Measurements from ENCODE around the genes KNTC1, DENR and PITPNM2.

GRCh38 chr12:122527155-122527972 is at the start of gene KNTC1:
Gene KNTC1, plus strand, starts transcription at chr12:122527249.
- RRBS, result 5% methylated on average over 2 of the region's 32 CpGs

- RRBS, result 4% methylated on average over 40 of the region's 75 CpGs
Observed at GRCh38 chr12:122752335-122753234, at the start of gene DENR. Gene DENR, plus strand, starts transcription at chr12:122752824.

DNA sequence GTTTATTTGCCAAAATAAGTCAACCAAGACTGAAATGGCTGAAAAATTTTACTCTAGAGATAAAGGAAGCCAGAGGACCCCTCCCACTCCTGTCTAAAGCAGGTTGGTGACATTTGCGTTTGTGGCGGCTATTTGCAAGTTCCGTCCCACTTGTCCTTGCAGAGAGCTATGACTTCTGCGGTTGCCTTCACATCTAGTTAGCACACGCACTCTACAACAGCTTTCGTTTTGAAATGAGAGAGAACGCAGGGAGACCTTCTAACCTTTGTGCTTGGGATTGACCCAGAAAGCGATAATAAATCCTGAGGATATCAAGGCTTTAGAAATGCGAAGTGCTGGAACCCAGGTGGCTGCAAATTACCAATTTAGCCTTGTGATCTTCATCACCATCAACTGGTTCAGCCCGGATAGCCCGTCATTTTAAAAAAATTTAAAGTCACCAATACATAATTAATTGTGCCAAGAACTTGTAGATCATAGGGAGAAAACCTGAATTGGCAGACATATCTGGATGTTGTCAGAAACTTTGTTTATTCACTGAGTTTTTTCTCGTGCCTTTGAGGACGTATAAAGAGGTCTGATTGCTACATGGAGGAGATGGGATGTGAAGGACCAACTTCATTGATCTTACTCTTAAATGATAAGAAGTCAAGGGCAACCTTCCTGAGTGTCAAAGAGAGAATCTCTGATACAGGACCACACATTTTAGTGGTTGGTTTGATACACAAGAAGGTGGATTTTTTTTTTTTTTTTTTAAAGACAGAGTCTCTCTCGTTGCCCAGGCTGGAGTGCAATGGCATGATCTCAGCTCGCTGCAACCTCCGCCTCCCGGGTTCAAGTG is 1.5 kb downstream of the HIP1R start:
- RRBS, result no CpG with 5 or more reads among the region's 17 CpGs

DNA sequence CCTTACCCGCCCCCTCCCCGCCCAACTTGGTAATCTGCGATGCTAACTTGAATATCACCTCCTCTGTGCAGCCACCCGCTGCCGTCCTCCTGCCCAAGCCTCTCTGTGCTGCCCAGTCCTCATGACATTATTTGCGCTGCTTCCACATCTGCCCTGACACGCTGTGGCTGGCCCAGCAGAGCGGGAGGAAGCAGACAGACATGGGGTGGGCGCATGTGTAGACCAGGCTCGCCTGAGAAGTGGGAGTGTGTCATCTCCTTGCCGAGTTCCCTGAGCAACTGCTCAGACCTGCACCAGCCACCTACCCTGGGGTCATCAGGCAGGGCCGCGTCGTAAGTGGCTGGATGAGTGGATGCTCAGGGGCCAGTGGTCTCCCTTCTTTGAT is 5.9 kb downstream of the HIP1R start:
- RRBS, result no CpG with 5 or more reads among the region's 14 CpGs

- RRBS, result no CpG with 5 or more reads among the region's 6 CpGs
Observed at GRCh38 chr12:122851835-122852303, 16.6 kb downstream of the HIP1R start.

DNA sequence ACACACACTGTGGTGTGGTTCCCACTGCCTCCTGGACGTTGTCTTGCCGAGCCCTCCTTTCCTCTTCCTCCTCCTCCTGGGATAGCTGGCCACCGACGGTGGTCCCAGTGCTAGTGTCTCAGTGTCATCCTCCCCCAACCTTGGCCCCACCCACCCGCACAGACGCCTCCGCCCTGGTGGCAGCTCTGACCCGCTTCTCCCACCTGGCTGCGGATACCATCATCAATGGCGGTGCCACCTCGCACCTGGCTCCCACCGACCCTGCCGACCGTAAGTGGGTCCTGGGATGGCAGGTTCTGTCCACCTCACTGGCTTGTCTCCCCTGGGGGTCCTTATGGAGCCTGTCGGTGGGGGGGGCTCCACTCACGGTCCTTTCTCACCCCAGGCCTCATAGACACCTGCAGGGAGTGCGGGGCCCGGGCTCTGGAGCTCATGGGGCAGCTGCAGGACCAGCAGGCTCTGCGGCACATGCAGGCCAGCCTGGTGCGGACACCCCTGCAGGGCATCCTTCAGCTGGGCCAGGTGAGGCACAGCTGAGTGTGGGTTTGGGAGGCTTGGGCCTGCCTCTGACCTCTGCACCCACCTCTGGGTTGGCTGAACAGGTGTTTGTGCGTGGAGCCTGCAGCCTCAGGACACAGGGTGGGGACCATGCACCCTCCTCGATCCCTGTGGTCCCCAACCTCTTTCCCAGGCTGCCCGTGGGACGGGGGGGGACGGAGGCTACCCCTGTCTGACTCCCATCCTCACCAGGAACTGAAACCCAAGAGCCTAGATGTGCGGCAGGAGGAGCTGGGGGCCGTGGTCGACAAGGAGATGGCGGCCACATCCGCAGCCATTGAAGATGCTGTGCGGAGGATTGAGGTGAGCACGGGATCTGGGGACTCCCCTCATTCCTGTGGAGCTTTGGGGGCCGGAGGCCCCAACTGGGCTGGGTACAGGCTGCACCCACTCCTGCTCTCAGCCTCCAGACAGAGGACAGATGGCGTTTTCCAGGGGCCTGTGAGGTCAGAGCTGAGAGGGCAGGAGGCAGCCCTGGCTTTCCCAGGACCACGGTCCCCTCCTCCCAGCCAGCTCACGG is 23.8 kb downstream of the HIP1R start:
- RRBS, result no CpG with 5 or more reads among the region's 36 CpGs

DNA sequence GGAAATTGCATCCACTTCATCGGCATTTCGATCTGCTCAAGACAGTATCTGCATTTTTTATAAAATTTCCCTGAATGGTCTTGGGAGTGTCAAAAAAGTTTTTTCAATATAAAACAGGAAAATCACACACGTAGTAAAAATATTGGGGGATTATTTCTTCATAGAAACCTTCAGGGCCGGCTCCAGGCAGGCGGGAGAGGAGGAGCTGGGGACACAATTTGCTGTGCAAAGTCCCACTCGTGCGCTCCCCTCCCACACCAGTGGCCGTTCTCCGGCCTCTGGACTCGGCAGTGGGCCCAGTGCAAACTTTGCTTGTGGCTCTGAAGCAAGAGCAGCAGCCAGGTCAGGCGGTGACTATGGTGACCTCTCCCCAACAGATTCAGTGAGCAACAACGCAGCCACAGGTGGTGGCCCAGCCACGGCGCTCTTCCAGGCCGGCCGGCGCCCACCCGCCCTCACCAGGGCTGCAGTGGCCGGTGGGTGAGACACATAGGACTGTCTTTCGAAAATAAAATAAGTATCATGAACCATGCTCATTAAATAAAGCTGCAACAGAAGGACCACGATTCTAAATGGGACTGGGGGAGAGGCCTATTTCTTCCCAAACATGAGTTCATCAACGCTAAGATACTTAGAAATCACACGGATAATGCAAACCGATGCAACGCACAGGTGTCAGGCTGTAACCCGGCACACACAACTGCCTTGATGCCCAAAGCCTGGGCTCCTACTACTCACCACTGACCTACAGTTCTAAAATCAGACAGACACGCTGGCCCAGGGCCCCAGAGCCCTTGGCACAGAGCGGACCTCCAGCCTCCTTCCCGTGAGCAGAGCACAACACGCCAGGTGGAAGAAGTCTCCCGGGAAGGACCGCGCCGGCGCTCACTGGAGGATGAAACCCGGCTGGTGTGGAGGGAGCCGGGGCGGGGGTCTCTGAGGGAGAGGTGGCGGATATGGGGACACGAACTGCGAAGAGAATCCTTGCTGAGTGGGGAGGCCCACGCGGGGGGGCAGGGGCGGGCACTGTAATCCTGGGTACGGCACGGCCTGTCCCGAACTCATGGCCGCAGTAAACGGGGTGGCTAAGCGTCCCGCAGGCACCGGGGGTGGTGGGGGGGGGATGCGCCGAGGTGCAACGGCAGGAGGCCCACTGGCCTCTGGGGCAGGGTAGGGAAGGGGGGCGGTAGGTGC is 29.3 kb downstream of the VPS37B start:
- RRBS, result no CpG with 5 or more reads among the region's 56 CpGs

DNA sequence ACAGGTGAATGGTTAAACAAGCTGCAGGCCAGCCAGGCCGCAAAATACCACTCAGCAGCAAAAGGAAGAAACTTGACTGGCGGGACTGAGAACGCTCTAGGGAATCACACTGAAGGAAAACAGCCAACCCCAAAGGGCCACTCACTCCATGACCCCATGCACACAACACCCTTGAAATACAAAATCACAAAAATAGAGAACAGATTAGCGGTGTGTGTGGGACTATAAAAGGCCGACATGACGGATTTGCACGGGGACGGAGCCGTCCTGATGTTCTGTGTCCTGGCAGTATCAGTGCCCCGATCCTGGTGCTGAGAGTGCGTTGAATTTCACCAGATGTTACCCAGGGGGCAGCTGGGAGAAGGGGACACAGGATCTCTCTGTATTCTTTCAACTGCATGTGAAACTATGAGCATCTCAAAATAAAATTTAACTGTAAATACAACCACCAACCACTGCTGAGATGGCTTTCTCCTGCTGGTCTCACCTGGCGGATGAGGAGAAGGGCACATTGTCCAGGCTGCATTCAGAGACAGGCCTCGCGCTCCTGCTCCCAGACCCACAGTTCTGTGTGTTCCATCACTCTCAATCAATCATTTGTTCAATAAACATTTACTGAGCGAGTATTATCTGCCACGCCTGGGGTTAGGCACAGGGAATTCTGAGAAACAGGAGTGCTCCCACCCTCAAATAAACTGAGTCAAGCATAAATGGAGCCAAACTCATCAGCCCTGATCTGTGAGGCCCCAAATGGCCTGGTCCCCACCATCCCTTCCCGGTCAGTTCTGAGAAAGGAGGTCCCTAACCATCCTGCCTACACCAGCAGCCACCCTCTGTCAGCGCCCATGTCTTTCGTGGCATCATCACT is 22.8 kb downstream of the VPS37B start:
- RRBS, result no CpG with 5 or more reads among the region's 19 CpGs

DNA sequence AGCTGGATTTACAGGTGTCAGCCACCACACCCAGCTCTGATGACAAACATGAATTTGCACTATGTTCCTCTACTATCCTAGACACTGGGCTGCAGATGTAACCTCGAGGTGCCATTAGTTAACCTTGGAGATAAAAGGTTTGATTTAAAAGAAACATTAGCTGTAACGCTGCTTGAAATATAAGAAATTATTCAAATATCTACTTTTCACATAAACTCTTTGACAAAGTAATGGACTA is 8.0 kb downstream of the VPS37B start:
- RRBS, result no CpG with 5 or more reads among the region's 2 CpGs

GRCh38 chr12:122891428-122892238 is 4.3 kb downstream of the VPS37B start:
- RRBS, result no CpG with 5 or more reads among the region's 9 CpGs

GRCh38 chr12:123069416-123069992 is 81.4 kb downstream of the PITPNM2 start:
- RRBS, result no CpG with 5 or more reads among the region's 10 CpGs

DNA sequence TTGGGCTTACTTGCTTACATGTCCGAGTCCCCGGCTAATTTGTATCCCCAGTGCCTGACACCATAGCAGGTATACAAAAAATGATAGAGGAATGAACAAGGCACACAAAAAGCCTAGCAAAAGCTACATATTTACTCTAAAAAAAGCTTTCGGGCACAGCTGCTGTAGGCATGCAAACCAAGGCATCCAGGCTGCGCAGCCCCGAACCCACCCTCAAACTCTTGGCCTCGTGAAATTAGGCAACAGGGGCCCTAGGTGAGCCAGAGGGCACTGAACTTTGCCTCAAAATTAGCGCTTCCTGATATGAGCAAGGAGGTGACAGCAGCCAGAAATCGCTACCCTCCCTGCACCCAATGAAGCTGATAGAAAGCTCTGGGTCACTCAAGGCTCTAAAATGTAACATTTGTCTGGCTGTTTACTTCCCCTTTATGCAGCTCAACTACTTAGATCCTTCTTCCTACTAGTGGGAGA is 61.8 kb downstream of the PITPNM2 start:
- RRBS, result no CpG with 5 or more reads among the region's 8 CpGs

GRCh38 chr12:123104907-123105950 is 45.7 kb downstream of the PITPNM2 start:
- RRBS, result no CpG with 5 or more reads among the region's 19 CpGs

- RRBS, result no CpG with 5 or more reads among the region's 11 CpGs
Observed at GRCh38 chr12:123142723-123143591, 7.9 kb downstream of the PITPNM2 start.

DNA sequence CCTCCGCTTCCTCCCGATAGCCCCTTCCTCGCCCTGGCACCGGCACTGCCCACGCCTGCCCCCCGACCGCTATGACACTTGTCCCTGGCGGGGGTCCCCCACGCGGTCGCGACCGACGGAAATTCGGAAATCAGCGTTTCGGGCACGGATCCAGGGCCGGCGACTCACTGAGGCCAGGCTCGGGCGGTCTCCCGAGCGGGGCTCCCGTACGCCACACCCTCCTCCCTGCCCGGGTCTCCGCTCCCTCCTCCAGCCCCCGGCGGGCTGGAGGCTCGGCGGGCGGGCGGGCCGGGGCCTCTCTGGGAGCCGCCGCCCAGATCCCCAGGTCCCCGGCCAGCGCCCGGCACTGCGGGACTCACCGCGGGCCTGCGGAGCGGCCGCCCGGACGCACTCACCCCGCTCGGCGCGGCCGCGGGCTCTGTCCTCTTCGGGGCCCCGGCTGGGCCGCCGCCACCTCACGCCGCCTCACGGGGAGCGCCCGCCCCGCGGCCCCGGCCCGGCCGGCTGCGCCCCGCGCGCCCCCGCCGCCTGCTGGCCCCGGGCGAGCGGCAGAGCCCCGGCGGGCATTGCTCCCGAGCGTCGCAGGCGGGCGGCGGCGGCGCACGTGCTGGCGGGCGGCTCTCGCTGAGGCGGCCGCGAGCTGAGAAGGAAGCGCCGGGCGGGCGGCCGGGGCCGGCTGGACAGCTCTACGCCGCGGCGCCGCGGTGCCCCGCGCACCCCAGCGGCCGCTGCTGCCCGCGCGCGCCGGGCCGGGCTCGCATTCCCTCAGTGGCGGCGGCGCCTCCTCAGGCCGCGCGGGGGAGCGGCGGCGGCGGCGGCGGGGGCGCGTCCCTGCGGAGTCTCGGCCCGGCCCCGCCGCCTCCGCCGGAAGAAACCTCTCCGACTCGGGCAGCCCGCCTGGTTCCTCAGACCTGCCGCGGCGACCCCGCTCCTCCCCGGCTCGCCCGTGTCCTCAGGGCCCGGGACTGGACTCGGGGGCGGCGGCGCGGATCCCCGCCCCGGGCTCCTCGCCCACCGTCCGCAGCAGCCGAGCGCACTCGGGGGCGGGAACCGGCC is at the start of gene PITPNM2:
TSS of gene PITPNM2 (minus strand) at position 733 of the 1,056 bp plus-strand sequence.
- RRBS, result 4% methylated on average over 113 of the region's 164 CpGs

DNA sequence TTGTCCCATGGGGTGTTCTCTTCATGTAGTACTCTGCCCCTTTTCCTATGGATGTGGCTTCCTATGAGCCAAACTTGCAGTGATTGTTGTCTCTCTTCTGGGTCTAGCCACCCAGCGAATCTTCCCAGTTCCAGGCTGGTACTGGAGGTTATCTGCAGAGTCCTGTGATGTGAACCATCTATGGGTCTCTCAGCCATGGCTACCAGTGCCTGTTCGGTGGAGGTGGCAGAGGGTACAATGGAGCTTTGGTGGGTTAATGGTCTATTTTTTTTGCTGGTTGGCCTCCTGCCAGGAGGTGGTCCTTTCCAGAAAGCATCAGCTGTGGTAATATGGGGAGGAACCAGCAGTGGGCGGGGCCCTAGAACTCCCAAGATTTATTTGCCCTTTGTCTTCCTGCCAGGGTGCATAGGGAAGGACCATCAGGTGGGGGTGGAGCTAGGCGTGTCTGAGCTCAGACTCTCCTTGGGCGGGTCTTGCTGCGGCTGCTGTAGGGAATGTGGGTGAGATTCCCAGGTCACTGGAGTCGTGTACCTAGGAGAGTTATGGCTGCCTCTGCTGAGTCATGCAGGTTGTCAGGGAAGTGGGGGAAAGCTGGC is 17.4 kb downstream of the MTRFR start:
- RRBS, result no CpG with 5 or more reads among the region's 7 CpGs

DNA sequence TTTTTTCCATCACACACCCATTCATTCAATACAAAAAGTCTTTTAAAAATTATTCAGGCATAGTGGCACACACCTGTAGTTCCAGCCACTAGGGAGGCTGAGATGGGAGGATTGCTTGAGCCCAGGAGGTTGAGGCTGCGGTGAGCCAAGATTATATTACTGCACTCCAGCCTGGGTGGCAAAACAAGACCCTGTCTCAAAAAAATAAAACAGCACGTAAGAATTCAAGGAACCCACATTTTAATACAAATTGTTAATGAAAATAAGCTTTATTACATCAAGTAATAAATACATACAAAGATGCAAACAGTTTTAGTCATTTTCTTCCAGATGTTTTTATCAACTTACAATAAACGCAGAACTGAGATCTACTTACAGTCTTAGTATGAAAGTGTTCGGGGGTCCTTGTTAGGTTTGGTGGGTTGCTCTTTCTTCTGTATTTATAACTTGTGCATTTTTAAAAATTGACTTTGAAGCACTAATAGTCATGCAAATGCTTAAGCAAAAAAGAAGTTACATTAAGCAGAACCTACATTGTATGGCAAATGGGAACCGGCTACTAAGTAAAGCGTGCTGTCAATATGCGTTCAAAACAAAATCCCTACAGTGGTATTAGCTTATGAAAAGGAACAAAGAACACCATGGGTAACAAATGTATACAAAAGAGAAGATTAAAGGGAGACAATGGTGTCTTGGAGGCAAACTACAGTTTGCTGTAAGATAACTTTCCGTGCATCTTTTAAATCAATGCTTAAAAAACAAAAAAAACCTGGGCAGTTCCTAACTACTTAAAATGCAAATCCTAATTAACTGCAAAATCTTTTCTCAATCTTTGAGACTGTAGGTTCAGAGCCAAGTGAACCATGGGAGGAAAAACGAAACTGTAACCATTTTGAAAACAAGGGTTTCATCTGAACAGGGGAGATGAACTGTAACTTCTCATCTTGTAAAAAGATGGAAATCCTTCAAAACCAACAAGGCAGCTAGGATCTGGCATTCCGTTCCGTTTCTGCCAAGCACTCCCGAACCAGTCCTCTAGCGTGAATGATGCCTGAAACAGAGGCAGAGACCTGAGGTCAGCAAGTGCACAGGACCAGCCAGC is 10.6 kb downstream of the CDK2AP1 start:
- RRBS, result no CpG with 5 or more reads among the region's 13 CpGs

DNA sequence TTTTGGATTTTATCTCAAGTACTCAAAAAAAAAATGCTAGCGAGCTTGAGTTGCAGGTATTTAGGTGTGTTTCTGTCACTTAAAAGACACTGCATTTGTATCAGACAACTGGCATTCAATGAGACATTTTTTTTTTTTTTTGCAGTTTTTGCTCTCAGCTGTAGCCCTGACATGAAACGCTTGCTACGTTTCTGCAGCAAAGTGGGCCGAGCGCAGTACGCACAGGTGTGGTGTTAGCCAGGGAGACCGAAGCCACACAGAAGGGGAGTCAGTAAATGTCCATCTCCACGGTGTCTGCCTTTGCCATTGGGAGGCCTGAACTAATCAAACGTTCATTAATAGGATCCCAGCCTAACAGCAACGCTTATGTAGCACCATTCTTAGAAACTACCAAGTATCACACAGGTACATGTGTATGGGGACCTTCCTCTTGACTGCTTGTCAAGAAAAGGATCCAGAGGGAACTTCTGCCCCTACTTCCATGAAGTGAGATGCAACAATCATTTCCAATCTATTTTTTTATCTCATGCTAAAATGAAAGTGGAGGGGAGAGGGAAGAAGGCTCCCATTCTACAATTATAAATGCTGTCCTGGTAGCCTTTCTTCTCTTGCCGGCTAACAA is 20.4 kb upstream of the CDK2AP1 start:
- RRBS, result no CpG with 5 or more reads among the region's 11 CpGs

DNA sequence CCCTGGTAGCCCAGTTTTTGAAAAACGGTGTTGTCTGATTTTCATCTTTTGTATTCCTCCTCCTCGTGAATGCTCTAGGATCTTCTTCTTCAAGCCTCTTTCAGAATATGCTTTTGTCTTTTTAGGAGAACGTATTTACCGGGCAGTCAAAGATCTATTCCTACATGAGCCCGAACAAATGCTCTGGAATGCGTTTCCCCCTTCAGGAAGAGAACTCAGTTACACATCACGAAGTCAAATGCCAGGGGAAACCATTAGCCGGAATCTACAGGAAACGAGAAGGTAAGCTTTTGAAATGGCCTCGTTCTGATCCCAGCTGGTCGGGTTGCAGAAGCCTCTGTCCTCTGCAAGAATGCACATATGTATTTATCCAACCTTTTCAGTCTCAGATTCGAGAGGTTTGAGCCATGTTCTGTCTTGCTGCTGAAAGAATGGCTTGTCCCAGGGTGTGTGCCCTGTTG is 6.6 kb downstream of the KMT5A start:
- RRBS, result no CpG with 5 or more reads among the region's 12 CpGs

- RRBS, result no CpG with 5 or more reads among the region's 8 CpGs
Observed at GRCh38 chr12:123391483-123392161, 7.7 kb downstream of the KMT5A start.